Osteoblast (primary cell): ENCODE measurements around a stretch of chr7.

DNA sequence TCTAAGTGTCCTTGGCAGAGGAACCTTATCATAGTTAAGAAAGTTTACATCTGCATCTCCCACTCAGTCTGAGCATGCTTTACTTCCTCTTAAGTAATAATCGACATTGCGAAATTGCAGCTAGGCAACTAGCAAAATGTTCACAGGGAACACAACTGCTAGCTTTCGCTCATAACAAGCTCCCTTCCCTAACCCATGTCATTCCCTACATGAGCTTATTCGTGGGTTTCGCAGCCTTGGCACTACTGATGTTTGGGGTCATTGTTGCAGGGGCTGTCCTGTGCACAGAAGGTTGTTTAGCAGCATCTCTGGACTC lies 71.6 kb downstream of the AHR start:
- CAGE, long polyA plus RNA, result no peak
- RRBS, result no CpG with 5 or more reads among the region's 5 CpGs

DNA sequence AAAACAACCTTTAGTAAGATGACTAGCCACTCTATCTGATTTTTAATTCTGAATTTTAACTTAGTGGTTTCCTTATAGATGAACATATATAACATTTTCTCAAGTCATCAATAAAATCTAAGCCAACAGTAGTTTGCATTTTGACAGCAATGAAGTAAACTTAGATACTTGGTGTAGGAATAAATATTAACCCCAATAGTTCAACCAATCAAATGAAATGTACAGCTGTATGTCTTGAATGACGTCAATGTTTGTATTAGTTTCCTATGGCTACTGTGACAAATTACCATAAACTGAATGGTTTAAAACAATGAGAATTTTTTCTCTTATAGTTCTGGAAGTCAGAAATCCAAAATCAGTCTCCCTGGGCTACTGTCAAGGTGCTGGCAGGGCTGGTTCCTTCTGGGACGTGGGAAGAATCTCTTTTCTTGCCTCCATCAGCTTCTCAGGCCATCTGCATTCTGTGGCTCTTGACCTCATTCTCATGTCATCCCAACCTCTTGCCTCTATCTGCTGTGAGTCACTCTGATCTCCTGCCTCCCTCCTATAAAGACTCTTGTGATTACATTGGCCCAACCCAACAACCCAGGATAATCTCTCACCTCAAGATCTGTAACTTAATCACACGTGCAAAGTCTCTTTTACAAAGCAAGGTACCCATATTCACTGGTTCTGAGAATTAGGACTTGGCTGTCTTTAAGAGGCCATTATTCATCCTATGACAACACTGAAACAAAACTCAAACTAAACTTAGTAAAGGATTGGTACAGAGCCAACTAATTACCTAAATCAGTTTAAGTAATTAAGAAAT lies 73.6 kb downstream of the AHR start:
- CAGE, long polyA plus RNA, result no peak
- RRBS, result no CpG with 5 or more reads among the region's 3 CpGs

- CAGE, long polyA plus RNA, result no peak
These were observed 202.3 kb downstream of the AHR start for GRCh38 chr7:17500779-17501137.

DNA sequence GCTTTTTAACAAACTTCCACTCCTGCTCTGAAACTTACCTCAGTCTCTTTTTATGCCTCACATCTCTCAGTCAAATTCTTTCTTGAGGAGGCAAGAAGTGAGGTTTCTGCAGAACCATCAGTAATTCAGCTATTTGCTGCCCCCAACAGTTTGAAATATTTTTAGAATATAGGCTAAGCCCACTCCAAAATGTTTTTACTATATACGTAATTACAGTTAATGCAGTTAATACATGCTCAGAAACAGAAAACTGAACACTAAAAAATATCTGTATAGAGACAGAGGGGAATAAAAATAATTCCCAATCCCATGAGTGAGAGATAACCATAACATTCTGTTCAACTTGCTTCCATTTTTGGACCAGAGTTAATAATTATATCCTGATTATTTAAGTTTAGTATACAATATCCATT lies 78.4 kb downstream of the SNX13 start:
- CAGE, long polyA plus RNA, result no peak
- RRBS, result no CpG with 5 or more reads among the region's 1 CpG

- CAGE, long polyA plus RNA, result no peak
- RRBS, result no CpG with 5 or more reads among the region's 23 CpGs
These were observed 584 bp downstream of the SNX13 start for GRCh38 chr7:17939601-17940218.

DNA sequence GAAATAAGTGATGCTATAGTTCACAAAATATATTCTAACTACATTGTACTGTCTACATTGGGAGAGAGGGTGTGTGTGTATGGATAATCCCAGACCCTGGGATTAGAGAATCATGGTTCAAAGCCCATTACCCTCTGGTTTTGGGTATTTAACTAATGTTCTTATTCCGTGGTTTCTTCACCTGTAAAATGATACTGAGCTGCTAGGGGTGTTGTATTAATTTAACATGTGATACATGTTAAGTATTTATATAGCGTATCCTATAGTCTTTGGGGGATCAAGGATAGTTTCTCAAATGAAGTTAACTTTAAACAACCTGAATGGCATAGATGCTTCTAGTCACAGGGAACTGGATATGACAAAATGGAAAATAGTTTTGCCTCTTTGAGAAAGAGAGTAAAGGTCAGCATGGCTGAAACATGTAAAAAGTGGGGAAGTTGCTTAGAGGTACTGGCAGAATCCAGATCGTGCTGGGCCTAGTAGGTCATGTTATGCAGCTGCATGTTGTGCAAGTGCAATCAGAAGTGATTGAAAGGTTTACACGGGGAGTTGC lies 201.3 kb upstream of the HDAC9 start:
- CAGE, long polyA plus RNA, result no peak
- RRBS, result no CpG with 5 or more reads among the region's 4 CpGs

GRCh38 chr7:19118079-19118725 lies 766 bp upstream of the TWIST1 start:
- CAGE, long polyA plus RNA, result no peak
- RRBS, result 5% methylated on average over 9 of the region's 34 CpGs

- CAGE, long polyA plus RNA, result no peak
- RRBS, result no CpG with 5 or more reads among the region's 2 CpGs
These were observed 23.7 kb downstream of the MACC1 start for GRCh38 chr7:20193389-20193888.

DNA sequence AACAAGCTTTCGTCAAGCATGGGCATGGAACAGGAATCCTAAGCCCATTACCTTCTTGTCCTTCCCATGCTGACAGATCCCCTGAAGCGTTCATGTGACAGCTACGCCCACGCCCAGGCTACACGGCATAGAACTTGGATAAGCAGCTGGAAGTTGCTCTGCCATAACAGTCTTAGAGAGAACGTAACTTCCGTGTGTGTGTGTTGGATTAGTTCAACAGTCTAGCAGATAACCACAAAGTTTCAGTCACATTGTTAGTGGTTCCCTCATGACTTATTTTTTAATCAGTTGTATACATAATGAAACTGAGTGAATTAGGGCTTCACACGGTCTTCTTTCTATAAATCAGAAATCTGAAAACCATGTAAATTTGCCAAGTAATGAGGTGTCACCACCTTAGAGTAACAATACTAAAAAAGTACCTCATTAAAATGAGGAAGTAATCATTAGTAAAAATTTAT lies 21.5 kb upstream of the MACC1 start:
- CAGE, long polyA plus RNA, result no peak
- RRBS, result no CpG with 5 or more reads among the region's 8 CpGs

GRCh38 chr7:20797643-20798756 lies 11.3 kb upstream of the SP8 start:
- CAGE, long polyA plus RNA, result no peak
- RRBS, result 2% methylated on average over 28 of the region's 115 CpGs

DNA sequence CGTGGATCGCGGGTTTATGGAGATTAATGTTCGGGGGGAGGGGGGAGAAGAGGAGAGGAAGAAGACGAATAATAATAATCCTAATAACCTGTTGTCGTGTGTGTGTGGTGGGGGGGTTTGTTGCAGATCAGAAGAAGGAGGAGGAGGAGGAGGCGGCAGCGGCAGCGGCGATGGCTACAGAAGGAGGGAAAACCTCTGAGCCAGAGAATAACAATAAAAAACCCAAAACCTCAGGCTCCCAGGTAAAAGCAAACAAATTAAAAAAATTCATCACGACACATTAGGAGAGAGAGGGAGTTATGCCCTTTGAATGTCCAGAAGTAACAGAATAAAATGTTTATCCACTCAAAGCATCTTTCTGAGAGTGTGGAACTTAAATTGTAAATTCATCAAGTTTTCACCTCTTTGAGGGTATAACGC lies 678 bp downstream of the SP4 start:
- CAGE, long polyA plus RNA, result no peak
- RRBS, result no CpG with 5 or more reads among the region's 12 CpGs

DNA sequence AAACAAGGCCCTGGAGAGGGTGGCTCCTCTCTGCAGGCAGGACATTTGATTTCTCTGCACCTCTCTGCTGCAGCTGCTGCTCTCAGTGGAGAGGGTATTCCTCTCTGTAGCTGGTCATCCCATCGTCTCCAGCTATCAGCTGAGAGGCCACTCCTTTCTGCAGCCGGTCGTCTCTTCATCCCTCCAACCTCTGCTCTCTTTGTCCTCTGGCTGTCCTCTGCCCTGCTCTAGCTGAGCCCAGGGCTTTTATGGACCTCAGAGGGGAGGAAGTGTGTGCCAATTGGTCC lies 26.0 kb upstream of the CDCA7L start:
- CAGE, long polyA plus RNA, result no peak
- RRBS, result no CpG with 5 or more reads among the region's 3 CpGs

DNA sequence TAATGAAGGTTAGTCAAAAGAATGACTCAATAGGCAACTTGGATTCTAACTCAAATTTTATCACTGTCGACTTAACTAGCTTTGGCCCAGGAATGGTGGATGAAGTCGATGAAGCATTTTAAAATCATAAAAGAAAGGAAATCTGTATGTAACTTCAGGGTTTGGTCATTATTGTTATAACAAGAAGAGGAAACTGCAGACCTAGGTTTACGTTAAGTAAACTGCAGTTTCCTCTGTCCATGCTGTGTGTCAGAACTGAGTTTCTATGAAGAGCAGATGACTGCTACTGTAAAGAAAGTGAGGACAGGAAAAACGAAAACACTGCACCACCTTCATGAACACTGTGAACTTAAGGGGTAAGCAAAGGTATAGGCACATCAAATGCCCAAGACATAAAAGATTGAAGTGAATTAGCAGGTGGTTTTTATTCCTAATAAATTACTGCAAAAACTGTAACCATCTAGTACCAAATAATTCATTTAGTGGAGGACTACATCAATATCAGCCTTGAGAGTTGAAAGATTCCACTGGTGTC lies 139.8 kb downstream of the RAPGEF5 start:
- CAGE, long polyA plus RNA, result no peak
- RRBS, result no CpG with 5 or more reads among the region's 4 CpGs

DNA sequence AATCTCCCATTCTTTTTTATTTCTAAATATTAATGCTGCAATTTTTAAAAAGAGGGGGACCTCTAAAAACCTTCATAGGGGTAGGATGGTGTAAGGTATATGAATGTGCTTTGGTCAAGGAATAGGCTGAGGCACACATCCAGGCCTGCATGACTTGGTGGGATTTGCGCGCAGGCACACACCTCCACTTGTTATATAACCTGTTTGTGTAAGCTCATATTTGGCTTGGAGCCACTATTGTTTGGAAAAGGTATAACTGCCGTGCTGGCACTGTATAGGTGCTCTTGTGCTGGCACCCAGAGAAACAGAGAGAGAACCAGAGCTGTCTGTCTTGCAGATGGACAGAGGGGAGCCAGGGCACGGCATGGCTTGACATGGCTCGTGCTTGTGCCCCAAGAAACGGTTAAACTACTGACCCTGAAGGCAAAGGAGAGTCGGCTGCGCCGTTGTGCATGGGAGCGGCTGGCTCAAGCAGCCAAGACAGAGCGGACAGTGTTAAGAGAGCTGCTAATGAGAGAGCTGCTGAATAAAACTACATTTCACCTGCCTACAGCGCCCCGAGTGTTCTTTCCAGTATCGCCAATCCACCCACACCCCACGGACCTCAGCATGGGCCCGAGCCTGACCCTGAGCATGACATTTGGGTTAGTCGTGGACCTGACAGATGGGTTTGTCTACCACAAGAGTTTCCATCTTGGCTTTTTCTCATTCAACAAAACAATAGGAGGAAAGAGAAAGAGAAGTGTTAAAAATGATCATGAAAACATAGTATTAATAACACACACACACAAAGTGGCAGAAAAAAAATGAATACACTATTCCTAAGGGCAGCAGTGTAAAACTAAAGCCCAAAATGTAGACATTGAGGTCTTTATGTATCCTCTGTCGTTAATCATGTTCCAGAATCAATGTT lies 23.2 kb downstream of the RAPGEF5 start:
- CAGE, long polyA plus RNA, result no peak
- RRBS, result no CpG with 5 or more reads among the region's 18 CpGs

GRCh38 chr7:22346414-22346870 lies 10.5 kb downstream of the RAPGEF5 start:
- CAGE, long polyA plus RNA, result no peak
- RRBS, result no CpG with 5 or more reads among the region's 1 CpG

GRCh38 chr7:22350684-22351219 lies 6.2 kb downstream of the RAPGEF5 start:
- CAGE, long polyA plus RNA, result no peak
- RRBS, result no CpG with 5 or more reads among the region's 1 CpG

DNA sequence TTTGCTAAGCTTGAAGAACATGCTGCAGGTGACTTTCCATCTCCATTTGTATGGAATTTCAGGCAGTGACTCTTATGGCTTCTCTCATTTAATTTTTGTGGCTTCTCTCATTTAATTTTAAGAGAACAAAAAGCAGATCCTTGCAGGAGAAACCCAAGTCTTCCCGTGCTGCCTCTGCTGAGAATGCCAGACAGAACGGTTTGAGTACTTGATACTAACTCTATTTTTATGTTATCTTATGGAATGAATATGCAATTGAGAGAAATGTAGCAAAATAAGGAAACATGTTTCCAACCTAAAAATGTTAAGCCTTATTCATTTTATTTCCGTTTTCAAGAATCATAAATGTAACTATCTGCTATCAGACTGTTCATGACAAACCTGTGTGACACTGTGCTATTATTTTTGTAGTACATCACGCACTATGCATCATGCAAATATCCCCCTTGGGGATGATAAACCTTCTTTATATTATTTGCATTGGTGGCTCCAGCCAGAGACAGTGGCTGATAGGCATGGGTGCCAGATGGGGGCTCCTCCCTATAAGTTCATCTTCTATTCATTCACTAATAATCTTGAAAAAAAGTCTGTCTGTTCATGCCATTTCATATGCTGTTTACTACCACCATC lies 6.9 kb upstream of the RAPGEF5 start:
- CAGE, long polyA plus RNA, result no peak
- RRBS, result no CpG with 5 or more reads among the region's 4 CpGs

GRCh38 chr7:22433483-22434452 lies 66.2 kb downstream of the STEAP1B start:
- CAGE, long polyA plus RNA, result no peak
- RRBS, result no CpG with 5 or more reads among the region's 12 CpGs

DNA sequence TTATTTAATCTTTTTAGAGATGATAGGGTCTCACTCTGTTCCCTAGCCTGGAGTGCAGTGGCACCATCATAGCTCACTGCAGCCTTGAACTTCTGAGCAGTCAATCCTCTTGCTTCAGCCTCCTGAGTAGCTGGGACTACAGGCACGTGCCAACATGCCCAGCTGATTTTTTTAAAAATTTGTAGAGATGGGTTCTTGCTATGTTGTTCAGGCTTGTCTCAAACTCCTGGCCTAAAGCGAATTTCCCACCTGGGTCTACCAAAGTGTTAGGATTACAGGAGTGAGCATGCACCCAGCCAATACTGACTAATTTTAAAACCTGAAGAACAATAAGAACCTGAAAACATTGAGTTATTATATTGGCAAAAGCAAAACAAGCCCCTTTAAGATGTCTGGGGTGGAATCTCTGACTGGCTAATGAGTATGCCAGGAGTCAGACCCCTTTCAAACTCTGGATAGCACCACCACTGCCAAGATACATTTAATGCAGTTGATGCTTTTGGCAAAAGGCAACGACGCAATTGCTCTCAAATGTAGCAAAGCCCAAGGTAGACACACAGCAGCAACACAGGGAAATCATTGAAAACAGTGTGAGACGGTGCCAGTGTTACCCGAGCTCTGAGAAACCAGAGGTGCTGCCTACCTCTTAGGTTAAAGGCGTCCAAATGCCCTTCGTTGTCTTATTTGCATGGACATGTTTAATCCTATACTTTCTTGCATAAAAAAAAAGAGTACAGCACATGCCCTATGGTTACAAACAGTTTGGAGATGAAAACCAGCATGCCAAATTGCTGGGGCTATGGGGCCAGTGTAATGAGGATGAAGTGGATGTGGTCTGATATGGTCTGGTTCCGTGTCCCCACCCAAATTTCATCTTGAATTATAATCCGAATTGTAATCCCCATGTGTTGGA lies 40.8 kb upstream of the TOMM7 start:
- CAGE, long polyA plus RNA, result no peak
- RRBS, result no CpG with 5 or more reads among the region's 10 CpGs

DNA sequence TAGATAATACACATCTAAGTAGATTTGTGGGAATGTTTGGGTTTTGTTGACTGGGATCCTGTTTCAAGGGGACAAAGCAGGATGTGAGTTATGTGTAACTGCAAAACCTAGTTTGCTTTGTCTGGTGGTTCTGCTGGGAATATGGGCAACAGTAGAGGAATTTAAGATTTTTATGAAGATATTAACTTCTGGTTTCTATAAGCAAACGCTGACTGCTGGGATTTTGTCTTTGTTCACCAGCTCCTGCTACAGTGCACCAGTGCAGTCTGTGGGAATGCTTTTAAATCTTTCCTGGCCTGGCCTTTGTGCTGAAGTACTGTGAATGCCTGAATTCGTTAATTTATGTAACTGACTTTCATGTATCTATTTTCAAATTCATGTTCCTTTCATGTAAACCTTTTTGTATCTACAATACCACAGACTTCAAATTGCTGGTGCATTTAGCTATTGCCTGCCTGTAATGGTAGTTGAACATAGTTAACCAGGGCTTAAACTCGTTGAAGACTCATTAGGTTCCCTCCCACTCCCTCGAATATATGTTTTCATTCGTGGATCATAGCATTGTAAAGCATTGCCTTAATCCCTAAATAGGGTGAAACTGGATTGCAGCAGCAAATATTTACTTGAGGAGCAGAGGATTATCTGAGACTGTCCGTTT lies 1.5 kb downstream of the KLHL7 start:
- CAGE, long polyA plus RNA, result no peak
- RRBS, result no CpG with 5 or more reads among the region's 6 CpGs